ENCODE results near the gene NUDT3.

DNA sequence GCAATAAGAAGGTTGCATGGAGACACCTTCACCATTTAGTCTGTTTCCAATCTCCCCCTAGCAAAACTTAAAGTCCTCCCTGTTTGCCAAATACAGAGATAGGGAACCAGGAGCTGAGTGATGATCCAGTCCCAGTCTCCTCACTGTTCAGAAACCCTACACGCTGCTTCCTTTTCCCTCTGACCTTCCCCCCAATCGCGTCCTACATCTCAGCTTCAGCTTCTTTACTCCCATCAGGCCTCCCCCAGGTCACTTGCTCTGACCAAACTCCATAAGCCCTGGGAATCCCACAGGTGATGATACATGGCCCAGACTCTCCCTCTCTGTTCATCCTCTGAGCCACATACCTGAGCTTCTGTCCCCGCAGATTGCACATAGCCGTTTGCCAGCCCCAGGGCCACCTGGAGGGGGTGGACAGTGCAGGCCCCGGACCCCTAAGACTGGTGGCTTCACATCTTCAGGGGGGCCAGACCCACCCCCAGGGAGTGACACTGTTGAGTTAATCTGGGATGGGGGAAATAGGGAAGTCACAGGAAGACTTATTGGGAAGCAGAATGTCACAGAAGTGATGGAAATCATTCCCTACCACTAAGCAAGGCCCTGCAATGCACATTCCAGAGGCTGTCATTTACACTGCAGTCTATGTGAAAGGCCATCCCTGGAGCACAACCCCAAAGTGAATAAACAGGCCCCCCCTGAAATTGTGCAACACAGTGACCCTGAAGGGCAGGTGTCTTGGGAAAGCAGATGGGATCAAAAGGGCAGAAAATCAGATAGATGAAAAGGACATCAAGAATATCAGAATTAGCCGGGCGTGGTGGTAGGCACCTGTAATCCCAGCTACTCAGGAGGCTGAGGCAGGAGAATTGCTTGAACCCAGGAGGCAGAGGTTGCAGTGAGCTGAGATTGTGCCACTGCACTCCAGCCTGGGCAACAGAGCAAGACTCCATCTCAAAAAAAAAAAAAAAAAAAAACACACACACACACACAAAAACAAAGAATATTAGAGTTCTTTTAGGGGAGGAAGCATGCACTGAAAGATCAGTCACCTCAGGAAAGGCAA is 2.2 kb downstream of the RXRB start:
- PRO-cap, result no peak

- PRO-cap, result no peak
Measured at GRCh38 chr6:33304901-33305988, 6.5 kb upstream of the RGL2 start.

DNA sequence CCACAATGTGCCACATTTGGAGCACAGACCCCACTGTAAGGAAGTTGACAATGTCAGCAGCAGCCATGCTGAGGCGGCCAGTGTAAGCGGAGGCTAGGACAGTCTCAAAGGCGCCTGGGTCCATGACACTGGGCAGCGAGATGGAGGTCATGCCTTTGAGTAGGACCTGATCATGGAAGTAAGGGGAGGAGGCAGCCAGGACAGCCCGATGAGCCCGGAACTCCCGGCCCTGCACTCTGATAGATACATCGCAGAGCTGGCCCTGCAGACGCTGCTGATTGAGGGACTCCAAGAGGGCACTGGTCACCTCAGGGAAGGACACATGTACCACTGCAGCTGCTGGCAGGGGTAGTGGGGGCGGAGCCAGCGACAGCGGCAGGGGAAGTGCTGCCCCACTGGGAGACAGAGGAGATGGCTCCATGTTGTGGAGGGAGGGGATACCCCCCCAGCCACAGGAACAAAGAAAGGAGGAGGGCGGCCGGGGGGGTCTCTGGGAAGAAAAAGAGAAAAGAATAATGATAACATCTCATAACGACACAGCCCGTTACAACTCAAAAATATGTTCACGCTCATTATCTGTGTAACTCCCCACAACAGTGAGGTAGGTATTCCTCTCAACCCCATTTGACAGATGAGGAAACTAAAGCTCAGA is 922 bp downstream of the ZBTB22 start:
- PRO-cap, result no peak

DNA sequence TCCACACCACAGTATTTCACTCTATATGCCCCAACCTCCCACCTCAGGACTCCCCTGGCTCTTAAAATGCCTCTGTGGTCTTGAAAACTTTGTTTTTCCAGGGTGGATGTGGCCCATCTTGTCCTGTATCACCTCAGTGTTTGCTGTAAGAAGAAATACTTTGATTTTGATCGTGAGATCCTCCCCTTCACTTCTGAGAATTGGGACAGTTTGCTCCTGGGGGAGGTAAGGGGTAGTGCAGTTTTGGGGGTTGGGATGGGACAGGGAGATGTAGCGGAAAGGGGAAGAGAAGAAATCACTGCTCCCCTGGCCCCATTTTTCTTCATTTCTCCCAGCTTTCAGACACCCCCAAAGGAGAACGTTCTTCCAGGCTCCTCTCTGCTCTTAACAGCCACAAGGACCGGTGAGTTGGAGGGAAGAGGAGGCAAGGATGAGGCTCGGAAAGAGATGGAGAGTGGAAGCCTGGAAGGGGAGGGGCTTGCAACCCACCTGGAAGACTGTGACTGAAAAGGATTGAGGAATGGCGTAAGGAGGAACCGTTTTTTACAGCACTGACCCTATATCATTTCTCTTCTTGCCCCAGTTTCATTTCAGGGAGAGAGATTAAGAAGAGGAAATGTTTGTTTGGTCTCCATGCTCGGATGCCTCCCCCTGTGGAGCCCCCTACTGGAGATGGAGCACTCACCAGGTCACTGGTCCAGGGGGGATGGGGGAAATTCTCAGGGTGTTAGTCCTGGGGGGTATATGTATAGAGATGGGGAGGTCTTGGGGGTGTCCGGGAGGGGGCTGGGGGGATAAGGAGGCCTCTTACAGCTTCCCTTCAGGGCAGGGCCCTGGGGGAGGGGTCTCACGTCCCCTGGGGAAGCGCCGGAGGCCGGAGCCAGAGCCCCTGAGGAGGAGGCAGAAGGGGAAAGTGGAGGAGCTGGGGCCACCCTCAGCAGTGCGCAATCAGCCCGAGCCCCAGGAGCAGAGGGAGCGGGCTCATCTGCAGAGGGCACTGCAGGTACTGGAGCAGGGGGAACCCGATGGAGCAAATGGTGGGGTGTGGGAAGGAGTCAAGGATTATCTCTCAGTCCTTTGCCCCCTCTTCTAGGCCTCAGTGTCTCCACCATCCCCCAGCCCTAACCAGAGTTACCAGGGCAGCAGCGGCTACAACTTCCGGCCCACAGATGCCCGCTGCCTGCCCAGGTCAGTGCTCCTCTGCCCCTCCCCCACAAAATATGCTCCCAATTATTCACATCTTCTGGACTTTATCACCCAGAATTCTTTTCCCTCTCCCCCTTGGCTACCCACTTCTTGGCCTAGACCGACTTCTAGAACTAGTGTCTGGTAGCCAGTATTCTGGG is 3.3 kb downstream of the CUTA start:
- PRO-cap, result no peak

DNA sequence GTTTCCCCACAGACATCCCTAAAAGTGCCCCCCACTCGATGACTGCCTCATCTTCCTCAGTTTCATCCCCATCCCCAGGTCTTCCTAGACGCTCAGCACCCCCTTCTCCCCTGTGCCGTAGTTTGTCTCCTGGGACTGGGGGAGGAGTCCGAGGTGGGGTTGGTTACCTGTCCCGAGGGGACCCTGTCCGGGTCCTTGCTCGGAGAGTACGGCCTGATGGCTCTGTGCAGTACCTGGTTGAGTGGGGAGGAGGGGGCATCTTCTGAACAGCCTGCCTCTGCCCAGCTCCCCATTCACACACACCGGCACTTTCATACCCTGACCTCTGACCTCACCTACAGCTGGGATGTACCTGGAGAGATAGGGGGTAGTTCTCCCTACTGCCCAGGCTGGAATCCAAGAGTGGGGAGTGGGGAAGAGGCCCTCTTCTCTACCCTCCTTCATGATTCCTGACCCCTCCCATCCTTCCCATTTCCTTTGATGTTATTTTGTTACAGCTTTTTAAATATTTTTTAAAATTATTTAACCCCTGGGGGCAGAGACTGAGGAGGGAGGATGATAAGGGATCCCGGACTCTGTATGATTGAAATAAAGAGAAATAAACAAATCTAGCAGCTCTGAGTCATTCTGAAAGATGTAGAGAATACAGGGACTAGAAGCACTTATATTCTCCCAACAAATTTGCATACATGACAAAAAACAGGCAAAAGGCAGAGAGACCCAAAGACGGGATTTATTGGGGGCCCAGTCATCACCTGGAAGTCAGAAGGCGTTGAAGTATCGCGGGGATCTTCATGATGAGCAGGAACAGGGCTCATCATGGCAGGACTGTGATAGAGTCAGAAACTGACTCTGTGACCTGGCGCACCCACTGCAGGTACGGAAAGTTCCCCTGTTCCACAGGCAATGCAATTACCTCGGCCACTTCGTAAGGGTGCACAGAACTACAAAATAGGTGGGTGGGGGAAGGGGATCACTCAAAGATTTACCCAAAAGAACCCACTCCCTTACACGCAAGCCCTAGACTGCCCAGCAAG is 1.8 kb downstream of the CUTA start:
- PRO-cap, result no peak

- PRO-cap, result bidirectional peak, plus-strand start at chr6:33427907, minus-strand start at chr6:33427854; bidirectional peak, plus-strand start at chr6:33428219, minus-strand start at chr6:33427983
Measured at GRCh38 chr6:33427422-33428443, 7.9 kb downstream of the SYNGAP1 start.

DNA sequence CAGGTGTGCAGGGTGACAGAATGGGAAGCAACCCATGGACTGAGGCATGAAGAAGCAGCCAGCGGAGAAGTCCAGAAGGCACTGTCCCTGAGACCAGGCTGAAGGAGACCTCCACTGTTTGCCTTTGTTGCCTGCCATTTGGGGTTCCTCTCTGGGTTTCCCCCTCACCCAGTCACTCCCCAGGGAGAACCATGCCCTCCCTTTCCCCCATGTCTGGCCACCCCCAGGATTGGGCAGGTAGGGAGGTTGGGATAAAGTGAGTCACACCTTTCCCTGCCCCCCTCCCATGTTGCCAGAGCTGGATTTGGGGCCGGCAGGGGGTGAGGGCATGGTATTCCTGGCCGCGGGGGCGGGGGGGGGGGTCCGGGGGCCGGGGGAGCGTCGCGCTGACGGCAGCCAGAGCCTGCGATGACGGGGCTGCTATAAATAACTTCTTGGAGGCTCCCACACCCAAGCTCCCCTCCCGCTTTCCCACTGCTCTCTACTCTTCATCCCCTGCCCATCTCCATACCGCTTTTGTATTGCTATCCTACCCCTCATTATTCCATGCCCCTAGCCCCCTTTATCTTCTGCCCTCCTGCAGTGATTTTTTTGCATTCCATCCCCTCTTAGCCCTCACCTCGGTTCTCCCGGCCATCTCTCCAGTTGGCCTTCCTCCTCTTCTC is 13.6 kb downstream of the SYNGAP1 start:
- PRO-cap, result no peak

DNA sequence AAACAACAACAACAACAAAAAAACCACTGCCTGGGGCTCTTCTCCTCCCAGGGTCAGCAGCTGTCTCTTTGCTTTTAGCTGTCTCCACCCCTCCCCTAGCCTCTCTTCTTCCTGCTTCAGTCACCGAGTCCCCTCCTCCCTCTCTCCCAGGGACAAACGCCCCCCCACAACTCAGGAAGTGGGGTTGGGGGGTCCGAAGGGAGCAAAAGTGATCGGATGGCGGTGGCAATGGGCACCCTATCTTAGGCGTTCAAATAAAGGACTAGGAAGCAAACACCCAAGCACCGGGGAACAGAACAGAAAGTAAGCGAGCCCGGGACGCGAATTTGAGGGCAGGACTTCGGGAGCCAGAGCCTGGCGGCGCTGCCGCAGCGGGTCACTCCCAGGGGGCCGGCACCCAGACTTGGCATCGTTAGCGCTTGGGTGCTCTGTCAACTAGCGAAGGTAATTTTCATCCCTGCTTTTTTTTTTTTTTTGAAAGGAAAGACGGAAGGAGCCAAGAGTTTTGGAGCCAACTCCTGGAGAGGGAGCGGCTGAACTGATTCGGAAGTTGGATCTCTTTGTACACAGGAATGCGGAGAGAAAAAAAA is 893 bp upstream of the ITPR3 start:
- PRO-cap, result bidirectional peak, plus-strand start at position 177 of the sequence, minus-strand start at position 58 of the sequence; bidirectional peak, plus-strand start at position 335 of the sequence, minus-strand start at position 328 of the sequence

DNA sequence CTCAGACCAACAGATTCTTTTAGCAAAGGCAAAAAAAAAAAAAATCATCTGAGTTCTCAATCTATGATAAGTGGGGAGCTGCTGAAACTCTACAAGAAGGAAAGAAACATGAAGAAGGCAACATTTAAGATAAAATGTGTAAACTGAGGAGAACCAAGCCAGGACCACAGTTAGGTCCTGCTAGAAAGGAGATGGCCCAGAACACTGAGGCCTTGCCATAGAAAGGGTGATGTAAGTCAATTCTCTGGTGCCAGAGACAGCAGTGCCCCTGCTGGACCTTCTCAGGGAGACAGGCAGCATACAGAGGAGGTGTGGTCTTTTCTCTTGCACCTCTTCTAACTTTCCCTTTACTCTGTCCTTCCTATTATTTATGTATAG is 9.2 kb downstream of the UQCC2 start:
- PRO-cap, result no peak

DNA sequence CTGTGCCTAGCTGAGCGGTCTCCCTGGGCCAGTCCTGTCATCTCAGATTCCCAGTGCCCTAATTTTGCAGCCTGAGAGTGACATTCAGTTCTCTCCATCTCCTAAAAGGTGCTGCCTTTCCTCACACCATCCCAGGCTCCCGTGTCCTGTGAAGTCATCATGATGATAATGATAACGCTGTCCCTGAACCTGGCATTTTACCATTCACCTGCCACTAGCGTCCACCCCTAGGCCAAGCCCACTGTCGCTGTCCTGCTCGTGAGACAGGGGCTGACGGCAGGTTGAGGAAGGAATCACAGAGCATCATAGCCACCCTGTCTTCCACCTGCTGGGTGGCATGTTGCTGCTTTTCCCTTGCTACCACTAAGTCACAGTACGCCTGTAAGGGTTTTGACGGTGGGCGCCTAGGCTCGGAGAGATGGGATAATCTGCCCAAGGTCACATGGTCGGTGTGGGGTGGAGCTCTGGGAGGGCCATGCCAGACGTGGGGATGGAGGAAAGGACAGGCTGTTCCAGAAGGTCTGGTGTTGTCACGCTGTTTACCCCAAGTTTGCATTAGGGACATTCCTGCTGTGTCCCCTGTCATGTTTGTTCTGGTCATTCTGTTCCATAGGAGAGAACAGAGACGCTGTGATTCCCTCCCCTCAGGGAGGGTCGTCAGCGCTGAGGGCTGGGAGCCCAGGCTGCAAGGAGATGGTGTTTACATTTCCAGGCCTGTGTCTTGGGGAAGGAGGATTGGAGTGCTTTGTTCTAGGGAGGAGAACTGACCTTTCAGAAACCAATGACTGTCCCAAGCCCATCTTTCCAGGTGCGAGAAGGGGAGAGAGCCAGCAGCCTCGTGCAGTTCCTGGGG is 16.2 kb downstream of the IP6K3 start:
- PRO-cap, result no peak

- PRO-cap, result no peak
Measured at GRCh38 chr6:33744949-33745387, 1.7 kb downstream of the IP6K3 start.

DNA sequence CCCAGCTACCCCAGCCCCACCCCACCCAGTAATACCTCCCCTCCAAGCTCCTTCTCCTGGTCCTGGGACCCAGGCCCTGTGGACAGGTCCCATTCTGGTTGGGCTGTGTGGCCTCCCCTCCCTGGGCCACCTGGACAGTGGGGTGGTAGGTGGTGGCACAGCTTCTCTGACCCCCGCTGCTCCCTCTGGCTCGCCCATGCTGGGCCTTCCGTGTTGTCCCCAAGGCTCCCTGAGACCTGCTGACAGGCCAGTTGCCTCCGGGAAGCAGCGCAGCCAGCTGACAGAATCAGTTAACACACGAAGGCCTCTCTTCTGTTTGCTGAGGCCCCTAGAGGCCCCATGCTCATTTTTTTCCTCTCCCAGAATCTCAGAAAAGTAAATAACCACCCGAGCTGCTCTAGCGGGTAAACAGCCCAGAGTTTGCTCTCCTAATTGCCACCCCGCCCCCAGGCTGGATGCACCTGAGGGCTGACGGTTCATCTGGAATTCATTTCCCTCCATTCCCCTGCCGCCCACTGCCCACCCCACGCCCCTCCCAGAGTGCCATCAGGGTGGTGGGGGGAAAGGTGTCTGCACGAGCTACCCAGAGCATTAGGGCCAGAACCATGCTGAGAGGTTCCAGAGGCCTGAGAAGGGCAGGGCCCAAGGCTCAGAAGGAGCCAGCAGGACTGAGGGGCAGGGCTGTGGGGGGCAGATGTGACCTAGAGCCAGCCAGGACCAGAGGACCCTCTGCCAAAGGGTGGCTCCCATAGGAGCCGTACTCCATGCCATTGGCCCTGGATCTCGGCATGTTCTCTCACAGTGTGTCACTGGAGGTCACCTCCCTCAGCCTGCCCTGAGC is 157.6 kb downstream of the GRM4 start:
- PRO-cap, result unidirectional peak, minus-strand start at position 241 of the sequence

DNA sequence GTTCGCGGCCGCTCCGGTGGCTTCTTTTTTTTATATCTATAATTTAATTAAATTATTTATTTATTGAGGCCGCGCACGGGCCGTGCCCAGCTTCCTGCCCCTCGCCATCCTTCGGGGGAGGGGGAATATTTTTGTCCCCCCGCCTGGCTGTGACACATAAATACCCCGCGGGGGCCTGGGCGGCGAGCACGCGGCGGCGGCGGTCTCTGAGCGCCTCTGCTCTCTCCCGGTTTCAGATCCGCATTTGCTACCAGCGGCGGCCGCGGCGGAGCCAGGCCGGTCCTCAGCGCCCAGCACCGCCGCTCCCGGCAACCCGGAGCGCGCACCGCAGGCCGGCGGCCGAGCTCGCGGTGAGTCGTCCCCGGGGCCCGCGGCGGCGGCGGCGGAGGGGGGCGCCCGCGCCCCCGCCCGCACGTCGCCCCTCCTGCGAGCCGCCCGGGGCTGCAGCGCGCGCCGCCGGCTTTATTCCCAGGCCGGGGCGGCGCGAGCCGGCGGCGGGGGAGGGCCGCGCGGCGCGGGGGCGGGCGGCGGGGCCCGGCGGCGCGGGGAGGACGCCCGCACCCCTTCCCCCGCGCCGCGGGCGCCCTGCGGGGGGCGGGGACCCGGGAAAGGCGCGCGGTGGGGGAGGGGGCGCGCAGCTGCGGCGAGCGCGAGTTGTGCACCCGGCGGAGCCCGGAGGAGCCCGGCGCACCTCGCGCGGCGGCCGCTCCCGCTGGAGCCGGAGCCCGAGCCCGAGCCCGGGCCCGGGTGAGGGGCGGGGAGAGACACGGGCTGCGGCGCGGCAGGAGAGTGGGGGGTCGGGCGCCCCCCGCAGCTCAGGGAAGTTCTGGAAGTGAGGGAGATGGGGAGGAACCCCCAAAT is 525 bp downstream of the HMGA1 start:
- PRO-cap, result unidirectional peak, plus-strand start at position 185 of the sequence; unidirectional peak, plus-strand start at position 235 of the sequence; bidirectional peak, plus-strand start at position 652 of the sequence, minus-strand start at position 582 of the sequence

DNA sequence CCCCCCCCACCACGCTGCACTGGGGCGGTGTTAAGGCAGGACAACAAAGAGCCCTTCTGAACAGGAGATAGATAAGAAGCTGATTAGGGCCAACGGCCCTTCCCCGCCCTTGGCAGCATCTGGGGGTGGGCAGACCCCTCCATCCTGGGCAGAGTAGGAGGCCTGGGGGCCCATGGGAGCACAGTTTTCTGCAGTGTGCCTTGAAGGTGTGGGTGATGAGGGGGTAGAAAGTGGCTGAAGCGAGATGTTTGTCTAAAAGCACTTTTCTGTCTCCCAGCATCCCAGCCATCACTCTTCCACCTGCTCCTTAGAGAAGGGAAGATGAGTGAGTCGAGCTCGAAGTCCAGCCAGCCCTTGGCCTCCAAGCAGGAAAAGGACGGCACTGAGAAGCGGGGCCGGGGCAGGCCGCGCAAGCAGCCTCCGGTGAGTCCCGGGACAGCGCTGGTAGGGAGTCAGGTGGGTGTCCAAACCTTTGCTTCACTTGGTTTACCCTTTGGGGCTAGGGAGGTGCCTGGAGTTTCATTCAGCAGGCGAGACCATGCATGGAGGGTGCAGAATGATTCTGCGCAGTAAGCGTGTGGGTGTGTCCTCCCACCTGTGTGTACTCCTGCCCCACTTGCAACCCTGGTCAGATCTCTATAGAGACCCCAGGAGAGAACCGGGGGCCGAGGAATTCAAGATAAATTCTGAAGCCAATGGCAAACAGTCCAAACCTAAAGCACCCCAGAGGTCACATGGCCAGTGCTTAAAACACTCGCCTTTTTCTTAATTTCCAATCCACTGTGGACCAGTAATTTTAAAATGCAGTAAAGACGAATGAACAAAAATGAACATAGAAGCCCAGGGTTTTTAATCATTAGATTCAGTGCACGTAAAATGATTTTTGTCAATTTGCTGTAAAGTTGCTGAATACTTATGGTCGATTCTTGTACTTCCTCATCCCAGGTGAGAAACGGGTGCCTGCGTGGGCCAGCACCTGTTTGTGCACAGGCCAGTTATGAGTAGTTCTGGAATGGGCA is 4.1 kb downstream of the HMGA1 start:
- PRO-cap, result no peak

- PRO-cap, result no peak
Measured at GRCh38 chr6:34245417-34246258, 3.2 kb downstream of the SMIM29 start.

DNA sequence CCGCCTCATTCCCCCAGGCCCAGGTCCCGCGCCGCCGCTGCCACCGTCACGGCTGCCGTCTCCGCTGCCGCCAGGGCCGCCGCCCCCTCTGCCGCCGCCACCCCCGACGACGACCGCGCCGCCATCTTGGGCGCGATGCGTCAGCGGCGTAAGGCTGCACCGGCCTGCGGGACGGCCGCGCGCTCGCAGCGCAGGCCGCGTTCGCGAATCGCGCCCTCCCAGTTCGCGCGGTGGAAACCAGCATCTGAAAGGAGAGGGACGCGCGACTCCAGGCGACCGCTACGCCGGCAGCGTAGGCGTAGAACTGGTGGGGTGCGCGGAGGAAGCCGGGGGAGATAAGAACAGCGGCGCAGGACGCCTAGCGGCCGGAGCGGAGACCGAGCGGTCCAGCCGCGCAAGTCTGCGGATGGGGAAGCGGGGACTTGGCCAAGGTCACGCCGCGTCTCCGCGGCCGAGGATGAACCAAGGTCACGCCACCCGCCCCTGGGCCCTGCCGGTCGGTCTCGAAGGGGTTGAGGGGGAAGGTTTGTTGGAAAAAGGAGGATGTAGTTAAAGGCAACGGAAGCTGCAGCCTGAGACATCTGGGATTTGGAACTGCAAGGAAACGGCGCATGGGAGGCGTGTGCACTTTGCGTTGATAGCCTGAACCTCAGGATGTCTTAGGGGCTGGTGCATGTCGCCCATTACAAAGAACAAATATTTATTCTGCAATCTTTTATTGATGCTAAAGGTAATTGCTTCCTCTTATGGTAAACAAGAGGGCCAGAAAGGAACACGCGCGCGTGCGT is at the start of gene NUDT3:
TSS of gene NUDT3 (minus strand) at position 150 of the 788 bp plus-strand sequence.
- PRO-cap, result bidirectional peak, plus-strand start at position 338 of the sequence, minus-strand start at position 137 of the sequence

DNA sequence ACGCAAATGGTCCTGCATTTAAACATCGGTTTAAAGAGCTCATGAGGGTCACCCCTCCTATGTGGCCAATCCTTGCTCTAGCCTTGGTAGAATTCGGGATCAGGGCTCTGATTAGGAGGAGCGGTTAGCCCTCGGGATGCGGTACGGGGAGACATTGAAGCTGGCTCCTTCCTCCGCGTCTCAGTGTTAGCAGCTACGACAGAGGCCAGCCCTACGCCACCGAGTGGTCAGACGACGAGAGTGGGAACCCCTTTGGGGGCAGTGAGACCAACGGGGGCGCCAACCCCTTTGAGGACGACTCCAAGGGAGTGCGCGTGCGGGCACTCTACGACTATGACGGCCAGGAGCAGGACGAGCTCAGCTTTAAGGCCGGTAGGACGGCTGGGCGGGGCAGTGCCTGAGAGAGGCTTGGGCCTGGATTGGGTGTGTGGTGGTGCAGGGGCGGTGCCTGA is 24.7 kb downstream of the SPDEF start:
- PRO-cap, result unidirectional peak, minus-strand start at position 338 of the sequence

GRCh38 chr6:34556531-34556891 is 382 bp upstream of the SPDEF start:
- PRO-cap, result no peak

- PRO-cap, result no peak
Measured at GRCh38 chr6:34587446-34588194, 31.5 kb upstream of the SPDEF start.

DNA sequence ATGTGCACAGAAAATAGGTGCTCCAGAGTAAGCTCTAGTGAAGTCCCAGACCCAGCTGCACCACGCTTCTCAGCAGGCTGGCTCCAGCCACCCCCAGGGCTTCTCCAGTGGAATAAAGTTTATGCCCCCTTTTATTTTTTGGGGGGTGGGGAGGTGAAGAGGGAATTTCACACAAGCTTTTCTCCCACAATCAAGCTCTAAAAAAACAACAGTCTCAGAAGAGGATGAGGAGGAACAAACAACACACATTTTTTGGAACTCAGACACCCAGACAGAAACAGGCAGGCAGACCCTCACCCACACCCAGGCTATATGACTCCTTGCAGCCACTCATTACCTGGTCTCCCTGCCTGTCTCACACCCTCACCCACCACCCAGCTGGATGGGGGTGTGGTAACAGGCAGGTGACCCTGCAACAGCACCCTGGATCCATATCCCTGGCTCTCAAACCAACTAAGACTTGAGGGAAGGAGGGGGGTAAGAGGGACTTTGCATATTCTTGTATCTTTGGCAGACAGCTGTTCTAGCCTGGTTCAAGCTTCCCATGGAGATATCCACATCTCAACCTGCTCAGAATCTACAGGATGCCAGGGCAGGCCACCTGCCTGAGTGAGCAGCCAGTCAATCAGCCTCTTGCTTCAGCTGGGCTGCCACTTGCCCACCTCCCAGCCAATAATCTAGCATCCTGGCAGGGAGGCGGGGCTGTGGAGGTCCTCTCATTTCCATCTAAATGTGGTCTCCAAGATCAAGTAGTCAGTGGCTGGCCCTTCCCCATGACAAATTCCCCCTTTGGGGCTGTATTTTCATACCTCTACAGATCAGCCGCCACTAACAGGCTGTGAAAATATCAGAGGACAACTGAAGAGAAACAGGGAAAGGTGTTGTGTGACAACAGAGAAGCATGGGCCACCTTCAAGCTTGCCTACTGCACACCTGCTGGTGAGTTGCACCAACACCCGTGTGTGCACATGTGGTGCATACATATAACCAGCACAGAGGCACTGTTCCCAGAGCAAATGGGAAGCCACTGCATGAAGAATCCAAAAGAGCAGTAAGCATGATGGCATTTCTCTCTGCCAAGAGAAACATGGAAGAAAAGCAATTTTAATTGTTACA is 32.9 kb upstream of the SPDEF start:
- PRO-cap, result no peak